ENCODE measurements around the genes SCYL1 and SIPA1.

- RRBS, result no CpG with 5 or more reads among the region's 2 CpGs
Observed at GRCh38 chr11:65420786-65420932, 34.2 kb downstream of the FRMD8 start.

GRCh38 chr11:65428618-65428845, 42.1 kb downstream of the FRMD8 start:
- RRBS, result no CpG with 5 or more reads among the region's 4 CpGs

GRCh38 chr11:65435580-65436404, 49.4 kb downstream of the FRMD8 start:
- RRBS, result 77% methylated on average over 3 of the region's 15 CpGs

DNA sequence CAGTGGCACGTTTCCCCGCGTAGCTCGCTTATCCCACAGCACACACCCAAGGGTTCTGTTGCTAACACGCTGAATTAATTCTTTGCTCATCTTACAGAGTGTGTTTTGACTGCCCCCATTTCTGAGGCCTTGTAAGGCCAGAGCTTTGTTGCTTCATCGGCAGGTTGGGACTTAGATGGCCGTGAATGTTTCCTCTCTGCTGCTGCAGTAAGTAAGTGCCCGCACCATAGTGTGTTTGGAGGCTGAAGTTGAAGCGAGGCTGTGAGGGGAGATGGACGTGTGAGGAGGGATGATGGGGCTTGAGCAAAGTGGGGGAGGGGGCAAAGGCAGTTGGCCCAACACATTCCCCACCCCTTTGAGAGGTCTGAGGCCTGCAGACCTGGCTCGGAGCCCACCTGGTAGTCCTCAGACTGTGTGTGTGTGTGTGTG, 57.4 kb downstream of the FRMD8 start:
- RRBS, result no CpG with 5 or more reads among the region's 11 CpGs

DNA sequence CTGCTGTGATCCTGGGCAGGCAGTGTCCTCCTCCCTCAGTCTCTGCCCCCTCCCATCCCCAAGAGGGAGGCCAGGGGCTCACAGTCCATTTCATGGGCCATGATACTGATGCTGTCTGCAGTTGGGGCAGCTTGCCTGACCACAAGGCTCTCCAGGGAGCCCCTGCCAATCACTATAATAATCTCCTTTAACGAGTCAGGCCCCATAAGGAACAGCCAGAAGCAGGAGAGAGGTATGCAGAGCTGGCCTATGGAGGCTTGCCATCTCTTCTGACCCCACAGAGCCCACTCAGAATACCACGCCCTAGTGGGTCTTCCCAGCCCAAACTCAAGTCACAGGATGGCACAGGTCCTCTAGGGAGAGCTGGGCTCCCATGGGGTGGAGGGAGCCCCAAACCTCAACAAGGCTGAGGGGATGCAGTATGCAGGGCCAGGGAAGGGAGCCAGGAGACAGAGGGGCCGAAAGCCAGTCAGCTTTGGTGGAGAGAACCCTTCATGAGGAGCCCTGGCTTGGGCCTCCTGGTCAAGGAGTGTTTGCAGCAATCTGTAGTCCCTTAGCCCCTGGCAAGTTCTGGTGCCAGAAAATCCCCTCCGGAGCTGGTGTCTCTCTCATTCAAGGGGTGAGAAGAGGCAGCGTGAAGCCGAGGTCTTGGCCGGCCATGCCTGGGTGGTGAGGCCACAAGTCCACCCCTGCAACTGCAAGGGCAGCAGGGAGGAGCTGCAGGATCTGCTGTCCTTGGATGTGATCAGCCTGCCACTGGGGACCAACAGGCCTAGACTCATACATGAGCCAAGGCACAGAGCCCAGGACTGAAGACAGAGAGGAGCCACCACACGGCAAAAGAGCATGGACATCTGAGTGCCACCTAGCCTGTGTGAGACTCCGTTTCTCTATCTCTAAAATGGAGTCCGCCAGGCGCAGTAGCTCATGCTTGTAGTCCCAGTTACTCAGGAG, 60.0 kb downstream of the FRMD8 start:
- RRBS, result 50% methylated on average over 4 of the region's 11 CpGs

DNA sequence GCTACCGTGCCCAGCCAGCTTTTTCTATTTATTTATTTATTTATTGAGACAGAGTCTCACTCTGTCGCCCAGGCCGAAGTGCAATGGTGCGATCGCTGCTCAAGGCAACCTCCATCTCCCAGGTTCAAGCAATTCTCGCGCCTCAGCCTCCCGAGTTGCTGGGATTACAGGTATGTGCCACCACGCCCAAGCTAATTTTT, 63.4 kb downstream of the FRMD8 start:
- RRBS, result no CpG with 5 or more reads among the region's 9 CpGs

DNA sequence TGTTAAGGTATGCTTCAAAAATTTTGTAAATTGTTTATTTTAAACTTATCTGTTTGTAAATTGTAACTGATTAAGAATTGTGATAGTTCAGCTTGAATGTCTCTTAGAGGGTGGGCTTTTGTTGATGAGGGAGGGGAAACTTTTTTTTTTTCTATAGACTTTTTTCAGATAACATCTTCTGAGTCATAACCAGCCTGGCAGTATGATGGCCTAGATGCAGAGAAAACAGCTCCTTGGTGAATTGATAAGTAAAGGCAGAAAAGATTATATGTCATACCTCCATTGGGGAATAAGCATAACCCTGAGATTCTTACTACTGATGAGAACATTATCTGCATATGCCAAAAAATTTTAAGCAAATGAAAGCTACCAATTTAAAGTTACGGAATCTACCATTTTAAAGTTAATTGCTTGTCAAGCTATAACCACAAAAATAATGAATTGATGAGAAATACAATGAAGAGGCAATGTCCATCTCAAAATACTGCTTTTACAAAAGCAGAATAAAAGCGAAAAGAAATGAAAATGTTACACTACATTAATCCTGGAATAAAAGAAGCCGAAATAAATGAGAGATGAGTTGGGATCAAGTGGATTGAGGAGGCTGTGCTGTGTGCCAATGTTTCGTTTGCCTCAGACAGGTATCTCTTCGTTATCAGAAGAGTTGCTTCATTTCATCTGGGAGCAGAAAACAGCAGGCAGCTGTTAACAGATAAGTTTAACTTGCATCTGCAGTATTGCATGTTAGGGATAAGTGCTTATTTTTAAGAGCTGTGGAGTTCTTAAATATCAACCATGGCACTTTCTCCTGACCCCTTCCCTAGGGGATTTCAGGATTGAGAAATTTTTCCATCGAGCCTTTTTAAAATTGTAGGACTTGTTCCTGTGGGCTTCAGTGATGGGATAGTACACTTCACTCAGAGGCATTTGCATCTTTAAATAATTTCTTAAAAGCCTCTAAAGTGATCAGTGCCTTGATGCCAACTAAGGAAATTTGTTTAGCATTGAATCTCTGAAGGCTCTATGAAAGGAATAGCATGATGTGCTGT, 22.1 kb upstream of the SCYL1 start:
- RRBS, result no CpG with 5 or more reads among the region's 6 CpGs

DNA sequence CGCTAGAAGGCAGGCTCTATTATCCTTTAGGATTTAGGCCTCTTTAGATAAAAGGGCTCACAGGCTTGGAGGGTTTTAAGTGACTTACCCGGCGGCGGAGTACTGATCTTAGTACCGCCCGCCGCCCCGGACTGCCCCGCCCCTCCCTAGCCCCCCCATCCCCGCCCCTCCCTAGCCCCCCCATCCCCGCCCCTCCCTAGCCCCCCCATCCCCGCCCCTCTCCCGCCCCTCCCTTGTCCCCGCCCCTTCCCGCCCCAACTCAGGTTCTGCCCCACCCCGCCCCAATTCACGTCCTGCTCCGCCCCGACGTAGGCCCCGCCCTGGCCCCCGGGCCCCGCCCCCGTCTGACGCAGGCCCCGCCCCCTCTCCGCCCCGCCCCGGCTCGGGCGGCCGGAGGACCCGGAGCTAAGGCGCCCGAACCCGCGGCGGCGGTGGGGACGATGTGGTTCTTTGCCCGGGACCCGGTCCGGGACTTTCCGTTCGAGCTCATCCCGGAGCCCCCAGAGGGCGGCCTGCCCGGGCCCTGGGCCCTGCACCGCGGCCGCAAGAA, at the start of gene SCYL1:
SCYL1 (plus strand) TSS at position 370 of the 550 bp plus-strand sequence.
- RRBS, result 3% methylated on average over 21 of the region's 51 CpGs

- RRBS, result 3% methylated on average over 3 of the region's 27 CpGs
Observed at GRCh38 chr11:65573701-65574288, 1.5 kb downstream of the FAM89B start.

DNA sequence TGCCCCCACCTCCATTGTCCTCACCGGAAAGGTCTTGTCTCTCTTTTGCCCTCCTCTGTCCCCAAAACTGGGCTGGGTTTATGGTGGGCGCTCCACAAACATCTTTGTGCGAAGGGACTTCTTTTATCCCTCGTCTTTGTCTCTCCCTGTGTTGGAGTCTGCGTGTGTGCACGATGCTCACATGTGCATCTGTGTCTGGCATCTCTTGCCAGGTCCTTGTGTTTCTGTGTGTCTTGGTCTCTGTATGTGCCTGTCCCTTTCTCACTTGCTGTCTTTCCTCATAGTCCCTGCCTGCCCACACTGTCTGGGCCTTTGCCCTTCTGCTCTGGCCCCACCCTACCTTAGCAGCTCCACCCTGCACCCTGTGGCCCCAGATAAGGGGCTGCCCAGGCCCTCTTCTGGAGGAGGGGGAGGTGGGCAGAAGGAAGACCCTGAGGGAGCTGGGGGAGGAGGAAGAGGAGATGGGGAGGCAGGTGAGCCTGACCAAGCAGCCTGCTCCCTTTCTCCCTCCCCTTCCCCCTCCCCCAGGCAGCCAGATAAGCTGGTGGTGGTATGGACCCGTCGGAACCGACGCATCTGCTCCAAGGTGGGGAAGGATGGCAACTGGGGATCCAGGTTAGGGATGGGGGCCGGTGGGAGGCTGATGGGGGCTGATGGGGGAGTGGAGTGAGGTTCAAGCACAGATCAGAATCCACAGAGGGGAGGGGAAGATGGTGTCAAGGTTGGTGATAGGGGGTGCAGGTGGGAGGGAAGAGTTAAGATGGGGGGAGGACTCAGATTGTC, 2.9 kb downstream of the EHBP1L1 start:
- RRBS, result no CpG with 5 or more reads among the region's 11 CpGs

- RRBS, result 86% methylated on average over 2 of the region's 28 CpGs
Observed at GRCh38 chr11:65579333-65580504, 3.9 kb downstream of the EHBP1L1 start.

DNA sequence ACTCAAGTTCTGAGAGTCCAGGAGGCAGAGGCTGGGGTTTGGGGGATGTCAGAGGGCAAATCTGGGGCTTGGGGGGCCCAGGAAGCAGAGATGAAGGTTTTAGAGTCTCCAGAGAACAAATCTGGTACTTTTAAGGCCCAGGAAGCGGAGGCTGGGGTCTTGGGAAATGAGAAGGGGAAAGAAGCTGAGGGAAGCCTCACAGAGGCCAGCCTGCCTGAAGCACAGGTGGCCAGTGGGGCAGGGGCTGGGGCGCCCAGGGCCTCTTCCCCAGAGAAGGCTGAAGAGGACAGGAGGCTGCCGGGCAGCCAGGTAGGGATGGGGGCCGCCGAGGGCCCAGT, 7.6 kb downstream of the EHBP1L1 start:
- RRBS, result no CpG with 5 or more reads among the region's 5 CpGs

DNA sequence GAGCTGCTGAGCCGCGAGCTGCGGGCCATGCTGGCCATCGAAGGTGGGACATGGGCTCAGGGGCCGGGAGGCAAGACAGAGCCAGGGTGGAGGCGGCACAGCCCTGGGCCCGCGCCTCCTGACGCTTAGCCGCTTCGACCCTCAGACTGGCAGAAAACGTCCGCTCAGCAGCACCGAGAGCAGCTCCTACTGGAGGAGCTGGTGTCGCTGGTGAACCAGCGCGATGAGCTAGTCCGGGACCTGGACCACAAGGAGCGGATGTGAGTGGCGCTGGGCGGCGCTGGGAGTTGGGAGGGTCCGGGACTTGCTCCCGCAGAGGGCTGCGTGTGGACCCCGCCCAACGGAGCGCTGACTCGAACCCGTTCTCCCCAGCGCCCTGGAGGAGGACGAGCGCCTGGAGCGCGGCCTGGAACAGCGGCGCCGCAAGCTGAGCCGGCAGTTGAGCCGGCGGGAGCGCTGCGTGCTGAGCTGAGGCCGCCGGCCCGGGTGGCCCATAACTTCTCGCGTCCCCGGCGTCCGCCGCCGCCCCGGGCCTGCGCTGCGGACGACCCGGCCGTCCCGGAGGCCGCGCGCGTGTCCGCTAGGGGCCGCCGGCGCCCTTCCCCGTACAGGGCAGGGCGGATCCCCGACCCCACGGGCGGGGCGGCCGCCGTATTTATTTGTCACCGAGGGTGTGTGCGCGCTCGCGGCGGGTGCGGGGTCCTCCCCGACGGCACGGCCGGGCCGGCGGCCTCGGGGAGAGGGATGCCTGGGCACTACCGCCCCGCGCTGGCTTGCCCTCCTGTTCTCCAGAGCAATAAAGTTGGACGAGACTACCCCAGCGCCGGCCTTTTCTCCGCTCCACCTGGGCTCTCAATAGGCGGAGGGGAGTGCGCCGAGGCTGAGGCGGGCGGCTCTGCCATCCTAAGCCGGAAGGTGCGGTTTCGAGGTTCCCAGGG, 3.5 kb downstream of the KCNK7 start:
- RRBS, result 80% methylated on average over 13 of the region's 105 CpGs

- RRBS, result under 1% methylated on average over 15 of the region's 39 CpGs
Observed at GRCh38 chr11:65637714-65638277, at the start of gene SIPA1. SIPA1 (plus strand) TSS chr11:65638101.

DNA sequence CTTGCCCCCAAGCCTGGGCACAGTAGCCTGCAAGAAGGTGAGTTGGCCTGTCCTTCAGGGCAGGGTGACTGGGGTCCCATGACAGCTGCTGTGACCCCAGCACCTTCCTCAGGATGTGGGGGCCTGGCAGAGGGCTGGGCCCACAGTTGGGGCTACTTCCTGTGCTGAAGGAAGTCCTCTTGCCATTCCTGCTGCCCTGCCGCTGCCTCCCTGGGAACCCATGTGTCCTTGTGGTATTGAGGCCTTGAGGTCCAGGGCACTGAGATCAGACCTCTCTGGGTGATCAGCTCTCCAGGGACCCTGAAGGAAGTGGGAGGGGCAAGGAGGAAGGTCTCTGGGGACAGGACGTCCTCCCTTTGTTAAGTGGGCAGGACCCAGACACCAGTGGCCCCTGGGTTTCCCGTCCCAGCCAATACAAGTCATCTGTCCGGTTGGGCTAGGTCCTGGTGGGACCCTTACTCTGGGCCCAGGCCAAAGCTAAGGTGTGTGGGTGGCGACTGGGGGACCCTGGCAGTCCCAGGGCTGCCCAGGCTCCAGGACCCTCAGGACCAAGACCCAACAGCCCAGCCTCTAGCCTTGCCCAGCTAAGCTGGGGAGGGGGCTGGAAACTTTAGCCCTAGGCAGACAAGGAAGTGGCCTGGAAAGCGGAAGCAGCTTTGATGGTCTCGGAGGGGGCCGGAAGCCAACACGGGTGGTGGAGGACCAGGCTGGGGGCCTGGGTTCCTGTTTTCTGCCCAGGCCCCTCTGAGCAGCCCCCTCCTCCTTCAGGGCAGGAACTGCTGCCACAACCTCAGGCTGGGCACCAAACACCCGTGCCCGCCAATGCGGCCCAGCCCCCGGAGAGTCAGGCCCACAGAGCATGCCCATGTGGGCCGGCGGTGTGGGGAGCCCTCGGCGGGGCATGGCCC, 2.4 kb downstream of the SIPA1 start:
- RRBS, result no CpG with 5 or more reads among the region's 17 CpGs

DNA sequence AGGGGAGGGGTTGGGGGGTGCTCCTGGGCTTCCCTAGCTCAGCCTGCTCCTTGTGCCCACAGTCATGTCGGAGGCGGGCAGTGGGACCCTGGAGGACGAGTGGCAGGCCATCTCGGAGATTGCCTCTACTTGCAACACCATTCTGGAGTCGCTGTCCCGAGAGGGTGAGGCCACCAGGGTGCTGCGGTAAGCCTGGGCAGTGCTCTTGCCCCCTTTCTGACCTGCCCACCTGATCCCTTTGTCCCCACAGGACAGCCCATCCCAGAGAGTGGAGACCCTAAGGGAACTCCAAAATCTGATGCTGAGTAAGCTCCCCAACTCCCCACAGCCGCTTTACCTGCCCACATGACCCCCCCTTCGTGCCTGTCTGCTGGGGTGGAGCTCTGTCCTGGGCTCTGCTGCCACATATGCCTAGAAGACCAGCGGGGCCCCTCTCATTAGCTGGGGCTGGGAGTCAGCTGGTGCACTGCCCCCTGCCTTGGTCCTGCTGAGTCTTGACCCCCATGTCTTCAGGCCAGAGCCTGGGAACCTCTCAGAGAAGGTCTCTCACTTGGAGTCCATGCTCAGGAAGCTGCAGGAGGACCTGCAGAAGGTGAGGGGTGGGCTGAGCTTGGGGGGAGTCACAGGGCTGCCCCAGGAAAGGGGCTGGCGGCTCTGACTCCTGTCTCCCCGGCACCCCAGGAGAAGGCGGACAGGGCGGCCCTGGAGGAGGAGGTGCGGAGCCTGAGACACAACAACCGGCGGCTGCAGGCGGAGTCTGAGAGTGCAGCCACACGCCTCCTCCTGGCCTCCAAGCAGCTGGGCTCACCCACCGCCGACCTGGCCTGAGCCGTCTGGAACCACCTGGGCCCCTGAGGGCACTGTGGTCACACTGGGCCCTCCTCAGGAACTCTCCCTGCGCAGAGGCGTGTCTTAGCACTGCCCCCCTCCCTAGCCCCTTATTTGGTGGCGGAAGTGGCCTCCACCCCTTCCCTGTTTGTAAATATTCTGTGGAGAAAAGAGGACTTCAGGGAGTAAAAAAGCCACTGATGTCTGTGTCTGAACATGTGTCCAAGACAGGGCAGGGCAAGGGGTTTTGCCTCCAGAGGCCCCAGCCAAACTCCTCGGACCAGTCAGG, 12.3 kb downstream of the SIPA1 start:
- RRBS, result 79% methylated on average over 5 of the region's 26 CpGs

DNA sequence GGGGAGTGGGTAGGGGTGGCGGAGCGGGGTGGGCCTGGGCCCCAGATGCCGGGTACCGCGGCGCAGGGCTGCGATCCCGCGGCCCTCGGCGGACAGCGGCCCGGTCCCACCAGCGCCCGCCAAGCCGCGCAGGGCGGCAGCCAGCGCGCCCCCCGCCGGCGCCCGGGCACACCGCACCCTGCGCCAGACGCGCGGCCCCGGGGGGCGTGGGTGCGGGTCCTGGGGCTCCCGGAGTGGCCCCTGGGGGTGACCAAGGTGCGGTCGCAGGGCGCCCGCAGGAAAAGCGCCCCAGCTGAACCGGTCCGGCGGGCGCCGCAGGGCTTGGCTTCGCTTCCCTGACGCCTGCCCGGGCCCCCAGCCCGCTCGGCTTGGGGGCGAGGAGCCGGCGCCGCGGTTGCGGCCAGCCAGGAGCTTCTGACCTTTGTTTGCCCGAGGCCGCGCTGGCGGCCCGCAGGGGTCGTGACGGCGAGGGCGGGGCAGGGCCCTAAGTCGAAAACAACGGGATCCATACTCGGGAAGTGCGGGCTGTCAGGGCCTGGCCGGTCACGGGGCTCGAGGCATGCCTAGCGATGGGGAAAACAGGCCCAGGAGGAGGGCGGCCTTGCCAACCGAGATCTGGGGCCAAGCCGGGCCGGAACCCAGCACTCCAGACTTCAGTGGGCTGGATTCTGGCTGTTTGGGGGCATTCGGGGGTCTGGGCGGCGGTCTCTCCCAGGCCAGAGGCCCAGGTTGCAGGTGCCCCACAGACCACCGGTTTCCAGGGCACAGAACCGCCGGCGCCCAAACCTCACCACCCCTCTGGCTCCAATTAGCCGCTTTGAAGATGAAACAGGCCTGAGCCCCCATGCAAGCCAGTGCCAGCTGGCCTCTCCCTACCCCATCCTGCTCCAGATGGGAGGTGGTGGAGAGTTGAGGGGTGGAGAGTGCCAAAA, 647 bp upstream of the AP5B1 start:
- RRBS, result 13% methylated on average over 55 of the region's 83 CpGs

GRCh38 chr11:65822769-65823135, 11.0 kb upstream of the SNX32 start:
- RRBS, result no CpG with 5 or more reads among the region's 8 CpGs

GRCh38 chr11:65911607-65912383, 7.1 kb downstream of the C11orf68 start:
- RRBS, result no CpG with 5 or more reads among the region's 14 CpGs

- RRBS, result no CpG with 5 or more reads among the region's 10 CpGs
Observed at GRCh38 chr11:65956536-65957144, 4.9 kb upstream of the SART1 start.

Data from hTERT-HM (cell line).